CMK (cell line): Measurements from ENCODE around the genes MCCD1, ATP6V1G2 and LY6G6D.

DNA sequence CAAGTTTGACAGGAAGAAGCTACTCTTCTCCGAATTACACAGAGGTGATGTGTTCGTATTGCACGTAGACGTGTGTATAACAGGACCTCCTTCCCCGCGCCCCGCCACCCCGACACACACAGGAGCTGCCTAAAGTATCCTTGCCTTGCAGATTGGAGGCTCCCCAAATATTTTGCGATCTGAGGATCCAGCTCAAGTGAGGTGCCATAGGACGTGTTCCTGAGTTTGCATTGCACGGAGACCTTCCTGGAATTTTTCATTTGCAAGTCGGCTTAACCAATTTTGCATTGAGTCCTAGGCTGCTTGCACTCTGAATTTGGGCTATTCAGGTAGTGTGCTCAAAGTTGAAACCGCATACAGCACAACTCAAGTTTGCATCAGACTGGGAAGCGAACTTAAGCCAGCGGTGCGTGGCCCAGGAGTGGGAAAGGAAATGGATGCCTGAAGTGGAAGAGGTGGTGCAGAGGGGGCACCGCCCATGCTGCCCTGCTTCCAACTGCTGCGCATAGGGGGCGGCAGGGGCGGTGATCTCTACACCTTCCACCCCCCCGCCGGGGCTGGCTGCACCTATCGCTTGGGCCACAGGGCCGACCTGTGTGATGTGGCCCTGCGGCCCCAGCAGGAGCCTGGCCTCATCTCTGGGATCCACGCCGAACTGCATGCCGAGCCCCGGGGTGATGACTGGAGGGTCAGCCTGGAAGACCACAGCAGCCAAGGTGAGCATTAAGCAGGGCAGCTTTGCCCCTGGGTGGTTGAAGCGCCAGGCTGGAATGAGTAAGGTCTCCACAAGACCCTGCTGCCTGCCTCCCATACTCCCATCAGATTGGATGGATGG, 820 bp downstream of the TCF19 start:
- RRBS: 97% methylated on average over 2 of the region's 30 CpGs

GRCh38 chr6:31183819-31184455, 13.5 kb upstream of the POU5F1 start:
- RRBS: no CpG with 5 or more reads among the region's 8 CpGs

GRCh38 chr6:31196128-31196736, 25.8 kb upstream of the POU5F1 start:
- RRBS: no CpG with 5 or more reads among the region's 15 CpGs

DNA sequence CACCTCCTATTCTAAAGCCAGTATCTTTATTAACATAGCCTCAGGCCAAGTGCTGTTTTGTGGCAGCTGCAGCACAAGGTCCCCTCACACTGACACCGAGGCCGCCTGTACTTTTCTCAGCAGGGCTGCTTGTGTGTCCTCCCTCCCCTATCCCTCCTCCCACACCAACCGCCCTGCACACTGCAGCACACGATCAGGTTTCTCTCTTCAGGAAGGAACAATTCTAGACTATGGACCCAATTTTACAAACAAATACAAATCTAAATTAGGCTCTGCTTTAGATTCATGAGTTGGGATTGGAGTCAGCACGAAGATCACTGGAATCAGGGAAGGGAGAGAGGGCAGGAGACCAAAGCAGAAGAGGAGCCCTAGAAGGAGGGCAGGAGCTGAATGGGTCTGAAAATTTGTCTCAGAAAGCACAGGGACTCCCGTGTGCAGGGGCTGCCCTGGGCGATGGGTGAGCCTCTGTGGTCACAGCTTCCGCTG, 3.8 kb downstream of the HLA-C start:
- RRBS: no CpG with 5 or more reads among the region's 8 CpGs

- RRBS: no CpG with 5 or more reads among the region's 13 CpGs
These were observed 3.1 kb downstream of the HLA-C start for GRCh38 chr6:31268569-31269408.

DNA sequence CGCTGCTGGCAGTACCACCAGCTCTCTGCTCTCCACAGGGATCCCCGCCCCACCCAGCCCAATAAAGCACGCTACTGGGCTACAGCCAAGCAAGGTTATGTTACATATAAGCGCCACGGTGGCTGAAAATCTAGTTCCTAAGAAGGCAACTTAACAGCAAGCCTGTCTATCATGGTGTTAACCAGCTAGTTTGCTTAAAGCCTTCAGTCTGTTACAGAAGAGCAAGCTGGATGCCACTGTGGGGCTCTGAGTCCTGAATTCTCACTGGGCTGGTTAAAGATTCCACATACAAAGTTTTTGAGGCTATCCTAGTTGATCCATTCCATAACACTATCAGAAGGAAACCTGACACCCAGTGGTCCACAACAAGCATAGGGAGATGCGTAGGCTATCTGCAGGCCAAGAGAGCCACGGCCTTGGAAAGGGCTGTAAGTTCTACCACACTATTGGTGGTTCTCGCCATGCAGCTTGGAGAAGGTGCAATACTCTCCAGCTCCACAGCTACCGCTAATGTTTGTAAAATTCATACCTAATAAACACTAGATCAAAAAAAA, 502 bp upstream of the MCCD1 start:
- RRBS: no CpG with 5 or more reads among the region's 9 CpGs

DNA sequence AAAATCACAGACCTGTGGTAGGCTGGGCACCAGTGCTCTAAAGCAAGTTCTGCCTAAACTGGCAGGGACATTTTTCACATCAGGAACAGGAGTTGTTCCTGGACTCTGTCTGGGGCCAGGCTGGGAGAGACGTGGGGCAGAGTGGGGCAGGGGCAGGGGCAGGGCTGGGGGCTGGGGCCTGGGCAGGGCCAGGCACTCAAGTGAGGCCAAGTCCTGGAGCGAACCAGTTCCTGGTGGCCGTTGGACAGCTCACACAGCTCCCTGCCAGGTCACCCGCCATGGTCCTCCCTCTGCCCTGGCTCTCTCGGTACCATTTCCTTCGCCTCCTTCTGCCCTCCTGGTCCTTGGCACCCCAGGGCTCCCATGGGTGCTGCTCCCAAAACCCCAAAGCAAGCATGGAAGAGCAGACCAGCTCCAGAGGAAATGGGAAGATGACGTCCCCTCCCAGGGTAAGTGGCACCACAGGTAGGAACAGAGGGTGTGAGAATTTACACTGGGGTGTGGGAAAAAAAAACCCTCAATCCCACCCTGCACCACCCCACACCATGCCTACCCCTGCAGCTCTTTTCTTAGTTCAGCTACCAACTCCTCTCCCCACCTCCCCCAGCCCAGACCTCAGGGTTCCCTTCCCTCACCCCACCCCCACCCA, at the start of gene MCCD1:
Gene MCCD1, plus strand, starts transcription at position 226 of the 649 bp plus-strand sequence.
- RRBS: no CpG with 5 or more reads among the region's 7 CpGs

- RRBS: no CpG with 5 or more reads among the region's 17 CpGs
These were observed 2.2 kb downstream of the MCCD1 start for GRCh38 chr6:31530637-31531681.

GRCh38 chr6:31540937-31541456, 806 bp downstream of the DDX39B start:
- RRBS: no CpG with 5 or more reads among the region's 14 CpGs

DNA sequence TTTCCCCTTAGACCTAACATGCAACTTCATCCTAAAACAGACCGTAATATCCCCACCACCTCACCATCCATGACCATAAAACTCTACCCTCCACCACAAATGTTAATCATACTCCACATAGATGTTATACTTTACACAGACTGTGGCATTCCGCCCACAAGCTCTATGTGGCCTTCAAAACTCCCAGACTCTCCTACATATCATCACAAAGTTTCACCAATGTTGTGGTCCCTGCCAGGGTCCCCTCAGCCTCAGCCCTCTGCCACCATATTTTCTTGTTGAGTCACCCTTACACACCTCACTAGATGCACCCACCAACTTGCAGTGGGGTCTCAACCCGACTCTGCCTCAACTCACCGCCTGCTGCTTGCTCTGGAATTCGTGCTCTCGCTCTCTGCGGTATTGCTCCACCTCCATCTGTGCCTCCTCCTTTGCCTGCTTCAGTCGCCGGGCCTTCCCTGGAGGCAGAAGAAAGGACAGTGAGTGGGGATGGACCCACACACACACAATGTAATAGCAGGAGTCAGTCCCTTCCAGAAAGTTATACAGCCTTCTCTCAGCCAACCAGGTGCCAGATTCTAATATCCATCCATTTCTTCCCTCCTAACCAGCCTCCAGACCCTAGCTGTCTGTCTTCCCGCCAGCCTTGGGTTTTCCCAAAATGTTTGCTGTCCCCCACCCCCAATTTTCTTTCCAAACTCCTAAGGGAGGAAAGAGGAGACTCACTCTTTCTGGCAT, 487 bp downstream of the ATP6V1G2 start:
- RRBS: no CpG with 5 or more reads among the region's 10 CpGs

DNA sequence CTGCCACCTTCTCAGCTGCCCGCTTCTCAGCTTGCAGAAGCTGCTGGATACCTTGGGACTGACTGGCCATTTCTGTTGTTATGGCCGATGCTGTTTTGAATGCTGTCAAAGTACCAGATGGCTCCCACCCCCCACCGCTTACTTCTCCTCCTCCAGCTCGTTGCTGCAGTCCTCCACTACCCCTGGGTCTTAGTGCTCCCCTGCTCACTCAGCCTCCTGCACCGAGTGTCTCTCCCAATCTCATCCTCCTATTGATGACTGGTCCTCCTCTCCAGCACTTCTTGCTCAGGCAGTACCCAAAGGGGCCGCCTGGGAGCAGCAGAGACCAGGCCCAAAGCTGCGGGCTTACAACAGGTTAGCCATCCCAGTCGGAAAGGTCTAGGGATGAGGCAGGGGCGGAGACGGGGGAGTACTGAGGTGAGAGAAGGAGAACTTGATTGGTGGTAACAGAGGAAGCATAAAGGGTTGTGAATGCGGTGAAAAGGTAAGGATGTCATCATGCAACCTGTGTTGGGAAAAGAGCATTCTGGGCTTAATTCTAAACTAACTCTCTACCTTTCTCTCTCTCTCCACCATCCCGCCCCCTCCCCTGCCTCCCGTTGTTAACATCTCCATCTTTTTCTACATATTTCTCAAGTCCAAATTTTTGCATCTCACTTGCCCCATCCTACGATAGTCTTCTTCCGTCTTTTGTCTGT, at the start of gene ATP6V1G2:
Gene ATP6V1G2, minus strand, starts transcription at position 119 of the 698 bp plus-strand sequence.
- RRBS: no CpG with 5 or more reads among the region's 15 CpGs

GRCh38 chr6:31633214-31633572, 12.7 kb downstream of the PRRC2A start:
- RRBS: no CpG with 5 or more reads among the region's 6 CpGs

DNA sequence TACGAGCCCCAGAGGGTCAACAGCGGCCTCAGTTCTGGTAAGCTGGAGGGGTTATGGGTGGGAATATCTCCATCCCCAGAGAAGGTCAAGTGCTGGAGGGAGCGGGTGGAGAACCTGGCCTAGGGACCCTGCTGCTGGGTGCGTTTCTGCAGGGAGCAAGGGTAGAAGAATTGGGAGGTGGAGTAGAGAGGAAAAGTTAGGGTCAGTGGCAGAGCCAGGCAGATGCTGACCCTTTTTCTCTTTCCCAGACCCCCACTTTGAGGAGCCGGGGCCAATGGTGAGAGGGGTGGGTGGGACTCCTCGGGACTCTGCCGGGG, 13.1 kb downstream of the PRRC2A start:
- RRBS: 100% methylated on average over 3 of the region's 7 CpGs

- RRBS: no CpG with 5 or more reads among the region's 4 CpGs
These were observed 165 bp upstream of the BAG6 start for GRCh38 chr6:31652763-31652888.

DNA sequence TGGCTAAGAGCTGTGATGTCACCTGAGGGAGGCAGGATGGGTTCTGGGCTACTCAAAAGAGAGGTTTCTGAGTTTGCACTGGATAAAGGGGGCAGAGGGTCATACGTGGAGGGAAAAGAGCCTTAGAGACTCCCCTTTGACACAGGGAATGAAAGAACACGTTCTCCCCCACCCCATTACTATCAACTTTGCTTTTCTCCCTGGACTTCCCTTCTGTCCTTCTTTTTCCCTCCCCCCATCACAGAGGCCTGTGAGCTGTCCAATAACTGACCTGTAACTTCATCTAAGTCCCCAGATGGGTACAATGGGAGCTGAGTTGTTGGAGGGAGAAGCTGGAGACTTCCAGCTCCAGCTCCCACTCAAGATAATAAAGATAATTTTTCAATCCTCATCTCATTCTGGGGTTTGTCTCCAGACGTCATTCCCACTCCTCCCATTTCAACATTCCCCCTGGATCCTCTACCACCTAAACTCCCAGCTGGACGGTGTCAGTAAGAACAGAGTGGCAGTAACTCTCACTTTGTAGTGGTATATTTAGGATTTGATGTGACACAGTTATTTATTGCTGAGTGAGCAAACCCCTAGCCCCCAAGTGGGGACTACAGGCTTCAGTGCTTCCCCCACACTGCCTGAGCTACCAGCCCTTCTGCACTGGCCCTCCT, 2.3 kb downstream of the APOM start:
- RRBS: no CpG with 5 or more reads among the region's 4 CpGs

- RRBS: no CpG with 5 or more reads among the region's 6 CpGs
These were observed 9.5 kb upstream of the LY6G5C start for GRCh38 chr6:31690182-31690868.

DNA sequence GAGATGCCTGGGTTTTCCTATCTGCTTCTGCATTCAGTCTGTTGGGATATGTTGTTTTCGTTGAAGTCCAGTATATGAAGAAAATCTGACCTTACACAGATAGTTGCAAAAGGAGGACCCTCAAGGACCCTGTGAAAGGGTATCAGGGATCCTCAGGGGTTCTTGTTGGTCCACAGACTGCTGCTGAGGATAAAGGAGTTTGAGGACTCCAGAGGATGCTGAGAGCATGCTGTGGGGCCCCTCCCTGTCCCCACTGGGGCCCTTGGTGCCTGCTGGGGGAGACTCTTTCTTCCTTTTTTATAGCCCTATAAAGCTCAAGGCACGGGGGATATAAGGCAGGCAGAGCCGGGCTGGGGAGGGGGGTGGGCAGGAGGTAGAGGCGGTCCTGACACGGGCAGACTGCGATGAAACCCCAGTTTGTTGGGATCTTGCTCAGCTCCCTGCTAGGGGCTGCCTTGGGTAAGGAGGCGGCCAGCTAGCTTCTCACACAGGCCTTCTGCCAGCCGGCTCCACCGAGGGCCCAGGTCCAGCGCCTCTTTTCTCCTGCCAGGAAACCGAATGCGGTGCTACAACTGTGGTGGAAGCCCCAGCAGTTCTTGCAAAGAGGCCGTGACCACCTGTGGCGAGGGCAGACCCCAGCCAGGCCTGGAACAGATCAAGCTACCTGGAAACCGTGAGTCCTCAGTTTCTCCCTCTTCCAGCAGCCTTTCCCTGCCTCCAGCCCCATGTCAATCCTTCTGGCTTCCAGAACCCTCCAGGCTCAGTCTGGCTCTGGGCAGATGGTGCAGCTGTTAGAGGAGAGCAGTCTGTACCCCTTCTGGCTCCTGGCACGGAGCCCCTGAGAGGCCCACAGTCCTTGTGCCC, at the start of gene LY6G6D:
Gene LY6G6D, plus strand, starts transcription at position 397 of the 864 bp plus-strand sequence.
- RRBS: no CpG with 5 or more reads among the region's 16 CpGs

DNA sequence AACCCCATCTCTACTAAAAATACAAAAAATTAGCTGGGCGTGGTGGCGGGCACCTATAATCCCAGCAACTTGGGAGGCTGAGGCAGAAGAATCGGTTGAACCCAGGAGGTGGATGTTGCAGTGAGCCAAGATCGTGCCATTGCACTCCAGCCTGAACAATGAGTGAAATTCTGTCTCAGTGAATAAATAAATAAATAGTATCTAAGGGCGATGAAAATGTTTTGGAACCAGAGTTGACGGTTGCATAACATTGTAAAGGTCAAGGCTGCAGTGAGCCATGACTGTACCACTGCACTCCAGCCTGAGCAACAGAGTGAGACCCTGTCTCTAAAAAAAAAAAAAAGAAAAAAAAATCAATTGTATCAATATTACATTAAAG, 4.1 kb downstream of the HSPA1A start:
- RRBS: no CpG with 5 or more reads among the region's 6 CpGs